HEK293 (cell line): ENCODE data around the gene DYRK1A.

GRCh38 chr21:35814946-35815360, 245.4 kb downstream of the SETD4 start:
- PRO-cap = no peak
- RRBS, 2 experiments = no CpG with 5 or more reads among the region's 1 CpG

DNA sequence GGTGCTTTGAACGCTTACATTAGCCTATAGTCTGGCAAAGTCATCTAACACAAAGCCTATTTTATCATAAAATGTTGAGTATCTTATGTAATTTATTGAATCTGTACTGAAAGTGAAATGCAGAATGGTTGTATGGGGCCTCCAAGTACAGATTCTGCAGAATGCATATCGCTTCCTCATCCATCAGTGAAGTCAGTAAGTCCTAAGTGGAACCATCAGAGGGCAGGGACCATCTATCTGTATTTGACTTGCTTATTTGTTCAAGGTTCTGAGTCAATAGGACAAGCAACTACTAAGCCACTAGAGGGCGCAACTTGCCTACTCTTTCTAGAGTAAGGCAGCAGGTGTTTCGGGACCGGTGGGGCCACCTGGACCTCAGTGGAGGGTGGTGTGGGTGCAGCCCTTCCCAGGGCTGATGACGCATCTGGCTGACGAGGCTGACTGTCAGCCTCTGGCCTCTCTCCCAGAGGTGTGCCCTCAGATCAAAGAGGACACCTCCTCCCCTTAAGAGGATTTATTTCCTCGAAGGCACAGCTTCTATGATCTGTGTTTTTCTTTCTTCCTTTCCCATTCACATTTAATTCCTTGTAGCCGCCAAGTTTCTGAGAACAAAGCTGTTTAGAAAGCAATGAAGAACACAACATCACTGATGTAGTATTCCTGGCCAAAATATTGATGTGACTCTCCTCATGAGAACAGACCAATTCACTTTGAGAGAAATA, 6.6 kb downstream of the CBR3 start:
- PRO-cap = no peak
- RRBS, 2 experiments = no CpG with 5 or more reads among the region's 9 CpGs

DNA sequence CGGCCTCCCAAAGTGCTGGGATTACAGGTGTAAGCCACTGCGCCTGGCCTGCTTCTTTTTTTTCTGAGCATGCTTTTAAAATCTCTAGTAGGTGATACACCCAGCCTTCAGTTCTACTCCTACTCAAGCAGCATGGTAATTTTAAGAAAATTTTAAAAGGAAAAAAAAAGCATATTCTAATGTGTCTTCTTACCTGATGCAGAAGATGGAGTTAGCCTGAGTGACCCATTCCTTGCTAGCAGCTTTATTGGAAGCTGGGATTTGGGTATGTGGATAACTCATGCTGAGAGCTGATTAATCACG, 31.2 kb downstream of the DOP1B start:
- PRO-cap = no peak
- RRBS, 2 experiments = no CpG with 5 or more reads among the region's 3 CpGs

DNA sequence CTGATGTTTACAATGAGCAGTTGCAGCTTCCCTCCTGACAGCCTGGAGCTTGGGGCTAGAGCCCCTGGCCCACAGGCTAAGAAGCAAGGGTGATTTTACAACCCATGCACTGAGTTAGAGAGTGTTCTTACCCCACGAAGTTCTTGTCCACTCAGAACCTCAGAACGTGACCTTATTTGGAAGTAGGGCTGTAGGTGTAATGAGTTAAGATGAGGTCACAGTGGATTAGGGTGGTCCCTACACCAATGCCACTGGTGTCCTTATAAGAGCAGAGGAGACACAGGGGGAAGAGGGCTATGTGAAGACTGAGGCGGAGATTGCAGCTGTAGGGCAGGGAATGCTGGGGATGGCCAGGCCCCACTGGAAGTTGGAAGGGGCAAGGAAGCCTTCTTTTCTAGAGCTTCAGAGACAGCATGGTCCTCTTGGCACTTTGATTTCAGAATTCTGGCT, 15.7 kb upstream of the CLDN14 start:
- PRO-cap = no peak
- RRBS, 2 experiments = no CpG with 5 or more reads among the region's 3 CpGs

GRCh38 chr21:36706005-36706669, 7.2 kb downstream of the SIM2 start:
- PRO-cap = no peak
- RRBS, 2 experiments = no CpG with 5 or more reads among the region's 18 CpGs

DNA sequence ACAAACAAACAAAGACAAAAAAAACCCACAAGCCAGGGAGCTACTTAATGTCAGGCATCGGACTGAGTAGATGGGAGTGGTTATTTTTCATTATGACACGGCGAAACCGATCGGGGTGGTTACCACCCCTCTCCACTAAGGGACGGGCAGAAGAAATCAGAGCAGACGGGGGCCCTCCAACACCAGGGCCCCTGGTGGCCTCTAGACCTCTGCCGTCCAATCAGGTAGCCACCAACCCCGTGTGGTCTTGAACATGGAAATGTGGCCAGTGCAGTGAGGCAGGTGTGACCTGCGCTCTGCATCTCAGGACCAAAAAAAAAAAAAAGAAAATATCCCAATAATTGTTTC, 48.1 kb downstream of the SIM2 start:
- PRO-cap = no peak
- RRBS, 2 experiments = no CpG with 5 or more reads among the region's 10 CpGs

DNA sequence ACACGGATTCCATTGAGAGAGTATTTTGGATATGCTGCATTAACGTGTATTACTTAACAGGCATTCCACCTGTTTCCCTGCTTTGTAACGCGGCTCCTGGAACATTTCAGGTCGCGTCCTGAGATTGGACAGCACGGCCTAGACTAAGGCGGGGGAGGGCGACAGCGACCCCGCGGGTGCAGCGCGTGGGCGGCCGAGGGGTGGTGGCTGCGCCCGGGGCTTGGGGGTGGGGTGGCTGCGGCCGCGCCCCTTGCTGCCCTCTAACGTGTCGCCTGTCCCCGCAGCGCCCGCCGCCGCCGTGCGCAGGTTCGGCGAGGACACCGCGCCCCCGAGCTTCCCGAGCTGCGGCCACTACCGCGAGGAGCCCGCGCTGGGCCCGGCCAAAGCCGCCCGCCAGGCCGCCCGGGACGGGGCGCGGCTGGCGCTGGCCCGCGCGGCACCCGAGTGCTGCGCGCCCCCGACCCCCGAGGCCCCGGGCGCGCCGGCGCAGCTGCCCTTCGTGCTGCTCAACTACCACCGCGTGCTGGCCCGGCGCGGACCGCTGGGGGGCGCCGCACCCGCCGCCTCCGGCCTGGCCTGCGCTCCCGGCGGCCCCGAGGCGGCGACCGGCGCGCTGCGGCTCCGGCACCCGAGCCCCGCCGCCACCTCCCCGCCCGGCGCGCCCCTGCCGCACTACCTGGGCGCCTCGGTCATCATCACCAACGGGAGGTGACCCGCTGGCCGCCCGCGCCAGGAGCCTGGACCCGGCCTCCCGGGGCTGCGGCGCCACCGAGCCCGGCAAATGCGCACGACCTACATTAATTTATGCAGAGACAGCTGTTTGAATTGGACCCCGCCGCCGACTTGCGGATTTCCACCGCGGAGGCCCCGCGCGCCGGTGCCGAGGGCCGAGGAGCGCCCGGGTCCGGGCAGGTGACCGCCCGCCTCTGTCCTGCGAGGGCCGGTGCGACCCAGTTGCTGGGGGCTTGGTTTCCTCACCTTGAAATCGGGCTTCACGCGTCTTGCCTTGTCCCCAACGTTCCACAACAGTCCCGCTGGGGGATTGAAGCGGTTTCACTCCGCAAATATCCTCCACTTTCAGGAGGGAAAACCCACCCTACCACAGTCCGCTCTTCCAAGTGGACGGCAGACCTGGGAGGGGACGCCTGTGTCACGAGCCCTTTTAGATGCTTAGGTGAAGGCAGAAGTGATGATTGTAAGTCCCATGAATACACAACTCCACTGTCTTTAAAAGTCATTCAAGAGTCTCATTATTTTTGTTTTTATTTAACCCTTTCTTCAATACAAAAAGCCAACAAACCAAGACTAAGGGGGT, 48.9 kb downstream of the SIM2 start:
- PRO-cap = no peak
- RRBS, 2 experiments = 95 to 96% methylated on average over 32 to 48 of the region's 140 CpGs

GRCh38 chr21:36749957-36750513, 51.1 kb downstream of the SIM2 start:
- PRO-cap = no peak
- RRBS, 2 experiments = no CpG with 5 or more reads among the region's 11 CpGs

GRCh38 chr21:36751303-36752168, 52.6 kb downstream of the SIM2 start:
- PRO-cap = no peak
- RRBS, 2 experiments = no CpG with 5 or more reads among the region's 19 CpGs

GRCh38 chr21:37071736-37071953, 1.2 kb downstream of the PIGP start:
- PRO-cap = unidirectional peak, plus-strand start at chr21:37071917
- RRBS, 2 experiments = no CpG with 5 or more reads among the region's 4 CpGs

DNA sequence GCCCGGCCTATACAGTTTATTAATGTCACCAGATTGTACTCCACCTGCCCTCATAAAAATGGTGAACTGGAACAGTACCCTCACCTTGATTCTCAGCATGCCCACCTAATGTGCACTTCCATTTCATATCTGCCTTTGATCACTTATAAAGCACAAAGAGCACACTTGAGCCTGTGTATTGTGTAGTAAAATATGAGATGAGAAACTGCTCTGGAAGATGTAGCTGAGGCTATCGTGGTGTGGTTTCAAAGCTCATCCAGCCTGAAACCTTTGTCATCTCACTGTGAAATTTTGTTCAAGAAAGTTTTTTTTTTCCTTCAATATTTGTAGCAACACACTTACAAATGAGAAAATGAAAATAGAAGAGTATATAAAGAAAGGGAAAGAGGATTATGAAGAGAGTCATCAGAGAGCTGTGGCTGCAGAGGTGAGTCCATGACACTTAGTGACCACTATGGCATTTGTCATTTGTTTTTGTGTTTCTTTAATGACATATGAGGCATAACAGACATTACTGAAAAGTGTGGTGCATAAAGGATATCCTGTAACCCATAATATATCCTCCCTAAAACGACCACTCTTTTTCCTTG, 80.3 kb downstream of the VPS26C start:
- PRO-cap = no peak
- RRBS, 2 experiments = no CpG with 5 or more reads among the region's 3 CpGs

GRCh38 chr21:37366309-37367337, at the start of gene DYRK1A:
Gene DYRK1A, plus strand, starts transcription at chr21:37366773.
- PRO-cap = bidirectional peak, plus-strand start at chr21:37366345, minus-strand start at chr21:37366371; bidirectional peak, plus-strand start at chr21:37366857, minus-strand start at chr21:37366587; bidirectional peak, plus-strand start at chr21:37367275, minus-strand start at chr21:37367236
- RRBS, 2 experiments = 1 to 2% methylated on average over 43 to 46 of the region's 134 CpGs

DNA sequence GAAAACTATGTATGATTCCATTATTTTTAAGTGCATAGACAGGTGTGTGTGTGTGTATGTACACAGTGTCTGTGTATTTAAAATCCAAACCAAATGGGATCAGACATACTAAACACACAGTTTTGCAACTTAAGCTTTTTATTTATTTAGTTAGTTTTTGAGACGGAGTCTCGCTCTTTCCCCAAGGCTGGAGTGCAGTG, 10.3 kb downstream of the DYRK1A start:
- PRO-cap = no peak
- RRBS, 2 experiments = no CpG with 5 or more reads among the region's 2 CpGs

- PRO-cap = no peak
- RRBS, 2 experiments = no CpG with 5 or more reads among the region's 5 CpGs
These were observed 14.2 kb downstream of the DYRK1A start for GRCh38 chr21:37380745-37381101.

GRCh38 chr21:37386051-37386932, 19.7 kb downstream of the DYRK1A start:
- PRO-cap = no peak
- RRBS, 2 experiments = no CpG with 5 or more reads among the region's 10 CpGs

DNA sequence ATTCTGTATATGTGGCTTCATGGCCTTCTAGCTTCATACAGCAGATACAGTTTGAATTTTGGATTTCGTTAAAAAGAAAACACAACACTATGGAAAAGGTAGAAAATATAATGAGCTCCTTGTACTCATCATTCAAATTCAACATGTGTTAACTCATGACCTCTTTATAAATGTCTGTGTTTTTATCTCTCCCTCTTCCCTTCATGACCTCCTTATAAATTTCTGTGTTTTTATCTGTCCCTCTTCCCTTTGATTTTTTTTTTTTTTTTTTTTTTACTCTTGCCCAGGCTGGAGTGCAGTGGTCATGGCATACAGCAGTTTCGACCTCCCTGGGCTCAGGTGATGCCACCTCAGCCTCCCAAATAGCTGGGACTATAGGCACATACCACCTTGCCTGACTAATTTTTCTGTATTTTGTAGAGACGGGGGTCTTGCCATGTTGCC, 21.3 kb downstream of the DYRK1A start:
- PRO-cap = no peak
- RRBS, 2 experiments = no CpG with 5 or more reads among the region's 3 CpGs

DNA sequence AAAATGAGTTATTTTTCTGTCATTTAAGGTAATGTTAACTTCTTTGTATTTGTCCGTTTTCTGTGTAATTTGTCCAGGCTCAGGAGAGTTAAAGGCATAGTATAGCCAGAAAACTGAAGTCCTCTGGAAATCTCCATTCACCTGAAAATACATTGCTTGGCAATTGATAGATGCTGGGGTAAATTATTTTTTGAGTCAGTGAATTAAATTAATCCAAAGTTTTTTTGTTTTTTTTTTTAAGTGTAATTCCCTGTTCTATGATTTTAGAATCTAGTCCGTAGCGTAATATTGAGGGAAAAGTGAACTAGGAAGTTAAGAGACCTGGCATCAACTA, 29.7 kb downstream of the DYRK1A start:
- PRO-cap = no peak
- RRBS, 2 experiments = no CpG with 5 or more reads among the region's 3 CpGs

- PRO-cap = no peak
- RRBS, 2 experiments = no CpG with 5 or more reads among the region's 11 CpGs
These were observed 265.1 kb downstream of the DYRK1A start for GRCh38 chr21:37631536-37632189.

GRCh38 chr21:37886580-37887102, 29.6 kb downstream of the KCNJ6 start:
- PRO-cap = no peak
- RRBS, 2 experiments = no CpG with 5 or more reads among the region's 6 CpGs

GRCh38 chr21:38121941-38122536, 134.8 kb upstream of the KCNJ15 start:
- PRO-cap = no peak
- RRBS, 2 experiments = no CpG with 5 or more reads among the region's 5 CpGs